GM23248 (cell line): ENCODE measurements around a stretch of chr19.

DNA sequence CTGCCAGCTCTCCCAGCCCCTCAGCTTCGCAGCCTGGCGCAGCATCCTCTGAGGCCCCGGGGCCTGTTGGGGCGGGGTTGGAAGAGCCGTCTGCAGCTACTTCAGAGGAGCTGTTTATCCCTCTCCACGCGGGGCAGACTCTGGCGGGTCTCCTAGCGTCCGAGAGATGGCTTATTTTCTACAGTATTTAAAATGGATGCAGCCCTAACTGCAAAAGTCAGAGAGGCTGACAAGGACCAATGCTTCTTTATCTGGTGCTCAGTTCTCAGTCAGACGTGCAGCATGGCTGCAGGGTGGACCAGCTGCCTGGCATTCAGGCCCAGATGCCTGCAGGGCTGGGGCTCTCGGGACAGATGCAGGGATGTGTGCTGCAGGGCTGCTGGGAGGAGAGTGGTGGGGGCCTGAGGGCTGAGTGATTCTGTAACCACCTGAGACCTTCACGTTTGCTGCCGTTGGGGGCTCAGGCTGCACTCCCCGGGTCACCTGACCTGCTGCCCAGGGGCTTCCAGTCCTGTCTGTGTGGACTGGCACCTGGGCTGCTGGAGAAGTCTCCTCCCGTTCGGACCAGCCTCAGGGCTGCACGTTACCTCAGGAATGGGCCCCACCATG is 16.6 kb downstream of the KCTD15 start:
- RAMPAGE, long total RNA = no peak

GRCh38 chr19:34221473-34221768 is 32.9 kb upstream of the GARRE1 start:
- RAMPAGE, long total RNA = no peak

DNA sequence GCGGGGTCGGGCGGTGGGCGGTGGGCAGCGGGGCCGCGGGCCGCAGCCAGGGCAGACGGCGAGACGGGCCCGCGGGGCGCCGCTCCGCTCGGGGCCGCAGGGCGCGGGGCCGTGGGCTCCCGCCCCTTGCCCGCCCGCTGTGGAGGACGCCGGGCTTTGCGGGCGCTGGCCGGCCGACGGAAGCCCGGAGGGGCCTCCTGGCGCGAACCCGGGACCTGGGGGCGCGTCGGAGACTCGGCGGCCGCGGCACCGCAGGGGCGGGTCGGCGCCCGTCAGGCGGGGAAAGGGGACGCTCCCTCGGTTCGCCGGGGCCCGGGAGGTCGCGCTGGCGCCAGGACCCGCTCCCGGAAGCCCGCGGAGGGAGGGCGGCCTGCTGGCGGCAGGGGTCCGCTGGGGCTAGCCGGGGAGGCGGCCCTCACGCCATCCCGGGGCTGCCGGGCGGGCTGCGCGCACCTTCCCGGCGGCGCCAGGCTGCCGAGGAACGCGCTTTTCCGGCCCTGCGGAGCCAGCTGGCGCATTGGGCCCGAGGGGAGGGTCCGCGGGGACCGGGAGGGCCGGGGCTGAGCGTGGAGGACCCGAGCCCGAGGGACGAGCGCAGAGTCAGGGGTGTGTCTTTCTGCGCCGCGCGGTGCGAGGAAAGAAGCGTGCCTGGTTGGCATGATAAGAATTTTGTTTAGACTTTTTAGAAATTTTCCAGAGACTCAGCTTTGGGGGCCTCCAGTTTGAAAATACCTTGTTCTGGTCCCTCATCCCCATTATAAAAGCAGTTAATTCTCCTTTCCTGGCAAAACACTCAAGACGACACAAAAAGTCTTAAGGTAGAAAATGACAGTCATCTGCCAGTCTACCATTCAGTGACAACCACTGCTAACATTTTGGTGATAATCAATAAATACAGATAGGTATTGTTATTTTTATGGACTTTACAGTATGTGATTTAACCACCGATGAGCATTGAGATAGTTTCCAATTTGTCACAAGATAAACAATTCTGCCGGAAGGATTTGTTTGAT is 607 bp downstream of the GARRE1 start:
- RAMPAGE, long total RNA = no peak

DNA sequence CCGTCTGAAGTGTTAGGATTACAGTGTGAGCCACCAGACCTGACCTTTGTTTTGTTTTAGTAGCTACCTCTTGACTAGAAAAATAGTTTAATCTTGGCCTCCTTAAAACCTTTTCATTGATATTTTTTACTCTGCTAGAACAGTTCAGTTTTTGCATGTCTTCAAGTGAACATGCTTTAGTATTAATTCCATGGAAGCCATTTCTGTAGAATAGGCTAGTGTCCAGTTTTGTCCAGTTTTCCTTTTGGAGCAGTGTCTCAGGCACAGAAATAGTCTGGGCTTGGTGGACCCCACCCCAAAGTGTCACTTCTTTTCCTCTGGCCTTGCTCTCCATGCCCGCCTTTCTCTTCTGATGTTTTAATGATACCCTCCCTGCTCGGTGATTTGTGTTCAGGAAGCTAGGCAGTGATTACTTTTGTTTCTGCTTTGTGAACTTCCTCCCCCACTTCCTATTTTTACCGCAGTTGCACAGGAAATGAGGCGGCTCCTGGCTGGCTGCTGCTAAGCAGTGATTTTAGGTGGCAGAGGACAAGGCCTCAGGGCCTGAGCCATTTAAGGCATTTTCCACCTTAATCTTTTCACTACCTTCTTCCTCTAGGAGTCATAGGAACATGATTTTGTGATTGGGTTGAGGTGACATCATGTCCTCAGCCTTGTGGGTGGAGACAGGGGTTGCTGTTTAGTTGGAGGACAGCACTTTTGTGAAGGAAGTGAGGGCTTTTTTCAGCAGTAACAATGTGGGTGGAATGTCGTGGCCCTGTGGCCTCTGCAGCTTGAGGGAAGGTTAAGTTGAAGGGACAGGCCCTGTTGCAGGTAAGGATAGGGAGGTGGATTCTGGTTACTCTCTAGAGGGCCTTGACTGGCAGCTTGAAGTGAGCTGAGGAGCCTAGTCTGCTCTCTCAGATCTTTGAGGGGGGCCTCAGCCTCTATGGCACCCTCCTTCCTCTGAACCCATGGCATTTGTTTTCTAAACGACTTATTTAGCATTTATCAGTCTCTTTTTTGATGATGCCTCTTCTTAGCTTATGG is 15.6 kb downstream of the GARRE1 start:
- RAMPAGE, long total RNA = no peak

DNA sequence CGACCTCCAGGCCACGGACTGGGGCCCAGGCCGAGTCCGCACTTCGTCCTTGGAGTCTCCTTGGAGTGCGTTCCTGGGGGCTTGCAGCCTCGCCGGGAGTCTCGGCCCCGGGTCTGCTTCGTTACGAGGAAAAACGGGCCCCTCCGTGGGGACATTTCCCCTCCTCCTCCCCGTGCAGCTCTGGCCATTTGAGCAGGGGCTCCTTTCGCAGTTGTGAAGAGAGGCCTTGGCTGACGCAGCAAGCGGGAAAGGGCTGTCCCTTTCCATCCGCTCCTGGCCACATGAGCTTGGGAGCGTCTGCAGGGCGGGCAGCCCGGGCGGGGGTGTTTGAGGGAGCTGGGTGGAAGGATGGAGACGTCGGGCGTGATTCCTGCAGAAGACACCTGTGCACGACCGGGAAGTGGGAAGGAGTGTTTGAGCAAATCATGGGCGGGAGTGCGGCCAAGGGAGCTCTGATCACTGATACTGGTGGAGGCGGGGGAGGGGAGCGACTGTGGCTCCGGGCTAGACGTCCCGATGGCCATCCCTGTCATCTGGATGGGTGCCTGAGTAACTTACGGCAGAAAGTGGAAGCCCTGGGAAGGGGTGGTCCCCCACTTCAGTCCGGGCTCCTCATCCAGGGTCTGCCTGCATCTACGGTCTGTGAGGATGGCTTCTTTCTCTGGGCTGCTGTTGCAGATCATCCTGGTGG is 644 bp downstream of the GPI start:
- RAMPAGE, long total RNA = no peak

GRCh38 chr19:34392861-34393540 is 11.2 kb upstream of the PDCD2L start:
- RAMPAGE, long total RNA = no peak

- RAMPAGE, long total RNA = no peak
Observed at GRCh38 chr19:34399674-34400838, 4.1 kb upstream of the PDCD2L start.

- RAMPAGE, long total RNA = no peak
Observed at GRCh38 chr19:34548542-34548910, 67.0 kb downstream of the WTIP start.

GRCh38 chr19:34732822-34733097 is 1.3 kb upstream of the ZNF181 start:
- RAMPAGE, long total RNA = no peak

- RAMPAGE, long total RNA = no peak
Observed at GRCh38 chr19:34994890-34995490, 5.1 kb upstream of the GRAMD1A start.

DNA sequence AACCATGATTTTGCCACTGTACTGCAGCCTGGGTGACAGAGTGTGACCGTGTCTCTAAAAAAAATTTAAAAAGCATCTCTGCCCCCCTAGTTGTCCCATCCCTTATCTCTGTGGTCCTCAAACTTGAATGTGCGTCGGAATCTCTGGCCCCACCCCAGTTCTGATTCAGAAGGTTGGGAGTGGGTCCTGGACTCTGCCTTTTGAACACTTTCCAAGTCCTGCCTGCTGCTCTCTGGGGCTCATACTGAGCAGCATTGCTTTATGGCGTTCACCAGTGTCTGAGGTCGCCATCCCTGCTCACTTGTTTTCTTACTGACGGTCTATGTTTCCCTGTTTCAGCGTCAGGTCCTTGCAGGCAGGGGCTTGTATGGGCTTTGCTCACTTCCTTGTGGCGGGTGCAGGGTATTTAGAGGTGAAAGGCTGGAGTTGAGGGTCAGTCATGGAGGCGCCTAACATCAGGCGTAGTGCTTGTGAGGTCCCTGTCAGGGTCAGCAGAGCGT is 4.2 kb downstream of the GRAMD1A start:
- RAMPAGE, long total RNA = no peak

DNA sequence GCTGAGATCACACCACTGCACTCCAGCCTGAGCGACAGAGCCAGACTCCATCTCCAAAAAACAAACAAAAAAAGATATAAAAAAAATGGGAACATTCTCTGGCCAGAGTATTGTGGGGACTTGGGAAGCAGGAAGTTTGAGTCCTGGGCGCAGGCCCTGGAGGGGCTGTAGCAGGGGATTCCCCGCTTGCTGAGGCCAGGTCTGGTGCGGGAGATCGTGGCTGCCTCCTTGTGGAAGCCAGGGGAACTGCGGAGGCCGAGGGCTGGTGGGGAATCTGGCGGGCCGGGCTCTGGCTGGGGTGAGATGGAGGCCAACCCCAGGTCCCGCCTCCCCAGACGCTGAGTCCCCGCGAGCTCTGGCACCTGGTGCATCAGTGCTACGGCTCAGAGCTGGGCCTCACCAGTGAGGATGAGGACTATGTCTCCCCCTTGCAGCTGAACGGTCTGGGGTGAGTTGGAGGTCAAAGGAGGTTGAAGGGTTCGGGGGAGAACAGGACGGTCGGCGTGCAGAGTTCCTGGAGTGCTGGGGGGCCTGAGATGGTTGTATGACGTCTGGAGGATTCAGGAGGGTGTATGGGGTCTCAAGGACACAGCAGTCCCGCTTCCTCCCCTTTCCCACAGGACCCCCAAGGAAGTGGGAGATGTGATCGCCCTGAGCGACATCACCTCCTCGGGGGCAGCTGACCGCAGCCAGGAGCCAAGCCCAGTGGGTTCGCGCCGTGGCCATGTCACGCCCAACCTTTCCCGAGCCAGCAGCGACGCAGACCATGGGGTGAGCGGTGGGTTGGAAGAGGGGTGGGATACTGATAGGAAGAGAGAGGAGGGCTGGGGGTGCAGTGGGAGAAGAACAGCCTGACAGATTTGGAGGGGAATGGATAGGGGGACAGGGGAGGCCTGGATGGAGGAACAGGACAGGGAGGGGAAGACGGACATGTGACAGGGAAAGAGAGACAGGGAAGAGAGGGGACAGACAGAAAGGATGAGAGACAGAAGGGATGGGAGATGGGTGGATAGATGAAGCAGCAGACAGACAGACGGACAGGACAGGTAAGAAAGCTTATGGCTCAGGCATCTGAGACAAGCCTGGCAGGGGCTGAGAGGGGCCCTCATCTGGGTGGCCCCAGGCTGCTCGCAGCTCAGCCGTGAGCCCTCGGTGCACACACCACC is 13.2 kb downstream of the GRAMD1A start:
- RAMPAGE, long total RNA = no peak

DNA sequence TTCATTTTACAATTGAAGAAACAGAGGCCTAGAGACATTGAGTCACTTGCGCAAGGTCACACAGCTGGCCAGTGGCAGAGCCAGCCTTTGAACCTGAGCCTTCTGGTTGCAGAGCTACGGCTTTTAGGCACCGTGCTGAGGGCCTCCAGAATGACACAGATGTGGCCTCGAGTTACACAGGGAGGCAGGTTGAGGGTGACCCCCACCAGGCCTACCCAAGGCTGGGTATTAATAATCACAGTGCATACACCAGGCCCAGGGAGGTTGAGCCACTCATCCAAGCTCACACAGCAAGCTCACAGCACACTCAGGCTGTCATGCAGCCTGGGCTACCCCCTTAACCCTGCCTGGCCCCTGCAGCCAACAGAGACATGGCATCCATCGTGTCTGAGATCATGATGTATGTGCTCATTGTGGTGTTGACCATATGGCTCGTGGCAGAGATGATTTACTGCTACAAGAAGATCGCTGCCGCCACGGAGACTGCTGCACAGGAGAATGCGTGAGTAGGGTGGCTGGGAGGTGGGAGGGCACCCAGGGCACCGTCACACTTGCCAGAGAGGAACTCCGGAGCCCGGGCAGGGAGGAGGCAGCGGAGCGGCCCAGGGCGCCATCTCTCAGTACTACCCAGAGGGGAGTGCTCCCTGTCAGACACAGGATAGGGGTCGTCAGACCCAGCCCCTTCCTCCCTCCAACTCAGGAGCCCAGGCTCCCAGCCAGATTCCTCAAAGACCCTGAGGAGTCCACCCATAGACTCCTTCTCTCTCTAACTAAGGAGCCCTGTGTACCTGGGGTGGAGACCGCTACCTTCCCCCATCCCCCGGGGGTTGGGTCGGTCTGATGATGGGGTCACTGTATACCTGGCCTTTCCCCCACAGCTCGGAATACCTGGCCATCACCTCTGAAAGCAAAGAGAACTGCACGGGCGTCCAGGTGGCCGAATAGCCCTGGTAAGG is 2.5 kb upstream of the HPN start:
- RAMPAGE, long total RNA = no peak

DNA sequence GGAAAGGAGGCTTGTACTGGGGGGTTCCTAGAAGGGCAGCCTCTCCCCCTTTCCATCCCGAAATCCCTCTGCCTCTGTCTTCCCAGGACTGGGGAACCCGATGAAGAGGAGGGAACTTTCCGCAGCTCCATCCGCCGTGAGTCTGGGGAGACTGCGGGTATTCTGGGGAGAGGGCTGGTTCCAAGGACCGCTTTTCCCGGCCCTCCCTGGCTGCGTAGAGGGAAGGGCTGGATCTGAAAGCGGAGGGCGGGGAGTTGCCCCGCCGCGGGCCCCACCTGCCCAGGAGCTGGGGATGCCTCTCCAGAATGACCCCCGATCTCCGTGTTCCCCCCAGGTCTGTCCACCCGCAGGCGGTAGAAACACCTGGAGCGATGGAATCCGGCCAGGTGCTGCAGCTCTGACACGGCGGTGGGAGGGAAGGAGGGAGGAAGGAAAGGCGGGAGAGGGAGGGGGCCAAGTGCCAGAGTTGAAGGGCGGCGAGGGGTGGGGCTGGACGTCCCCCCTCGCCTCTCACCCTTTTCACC is 607 bp upstream of the FXYD7 start:
- RAMPAGE, long total RNA = no peak

DNA sequence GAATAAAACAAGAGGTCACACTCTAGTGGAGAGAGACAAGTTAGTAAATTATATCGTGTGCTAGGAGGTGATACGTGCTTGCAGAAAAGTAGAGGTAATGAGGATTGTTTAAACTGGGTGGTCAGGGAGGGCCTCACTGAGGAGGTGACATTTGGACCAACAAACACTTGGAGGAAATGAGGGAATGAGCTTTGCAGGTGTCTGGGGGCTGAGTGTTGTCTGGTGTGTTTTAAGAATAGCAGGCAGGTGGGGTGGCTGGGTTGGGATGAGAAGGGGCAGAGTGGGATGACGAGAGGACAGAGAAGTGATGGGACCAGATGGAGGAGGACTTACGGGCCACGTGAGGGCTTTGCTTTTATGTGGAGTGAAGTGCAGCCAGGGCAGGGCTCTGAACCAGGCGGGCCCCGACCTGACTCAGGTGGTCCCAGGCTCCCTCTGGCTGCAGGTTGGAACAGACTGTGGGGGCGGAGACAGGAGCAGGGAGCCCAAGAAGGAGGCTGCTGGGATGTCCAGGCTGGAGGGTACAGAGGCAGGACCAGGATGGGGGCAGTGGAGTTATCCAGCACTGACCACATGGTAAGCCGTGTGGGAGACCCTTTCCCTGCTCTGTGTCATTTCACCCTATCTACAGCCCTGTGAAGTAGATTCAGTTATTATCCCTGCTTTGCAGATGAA is 2.0 kb downstream of the FXYD5 start:
- RAMPAGE, long total RNA = no peak

DNA sequence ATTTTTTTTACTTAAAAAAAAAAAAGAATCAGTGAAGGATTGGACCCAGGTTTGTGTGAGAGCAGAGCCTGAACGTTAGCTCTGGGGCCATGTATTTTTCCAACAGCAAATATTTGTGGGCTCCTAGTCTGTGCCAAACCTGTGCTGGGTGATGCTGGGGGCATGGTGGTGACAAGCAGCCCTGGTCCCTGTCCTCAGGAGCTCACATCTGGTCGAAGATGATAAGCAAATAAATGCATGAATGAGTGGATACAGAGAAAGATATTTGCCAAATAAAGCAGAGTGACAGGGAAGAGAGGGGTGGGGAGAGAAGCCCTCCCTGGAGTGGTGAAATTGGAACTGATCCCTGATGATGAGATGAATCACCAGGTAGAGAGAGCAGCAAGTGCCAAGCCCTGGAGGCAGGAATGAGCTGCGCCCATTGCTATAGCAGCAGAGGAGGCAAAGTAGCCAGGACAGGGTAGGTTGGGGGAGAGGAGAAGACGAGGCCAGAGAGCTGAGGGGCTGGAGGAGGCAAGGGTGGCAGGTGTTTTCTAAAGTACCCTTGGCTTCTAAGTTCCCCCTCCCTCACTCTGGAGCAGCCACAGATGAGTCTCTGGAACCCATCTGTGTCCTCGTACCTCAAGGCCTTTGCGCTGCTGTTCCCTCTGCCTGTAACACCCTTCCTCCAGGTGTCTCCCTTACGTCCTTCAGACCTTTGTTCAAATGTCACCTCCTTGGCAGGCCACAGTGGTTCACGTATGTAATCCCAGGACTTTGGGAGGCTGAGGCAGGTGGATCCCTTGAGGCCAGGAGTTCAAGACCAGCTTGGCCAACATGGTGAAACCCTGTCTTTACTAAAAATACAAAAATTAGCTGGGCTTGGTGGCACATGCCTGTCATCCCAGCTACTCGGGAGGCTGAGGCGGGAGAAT is 13.8 kb downstream of the FXYD5 start:
- RAMPAGE, long total RNA = no peak

GRCh38 chr19:35195665-35196309 is 32.8 kb downstream of the FAM187B start:
- RAMPAGE, long total RNA = no peak

GRCh38 chr19:35249424-35249885 is 653 bp downstream of the LSR start:
- RAMPAGE, long total RNA = no peak

DNA sequence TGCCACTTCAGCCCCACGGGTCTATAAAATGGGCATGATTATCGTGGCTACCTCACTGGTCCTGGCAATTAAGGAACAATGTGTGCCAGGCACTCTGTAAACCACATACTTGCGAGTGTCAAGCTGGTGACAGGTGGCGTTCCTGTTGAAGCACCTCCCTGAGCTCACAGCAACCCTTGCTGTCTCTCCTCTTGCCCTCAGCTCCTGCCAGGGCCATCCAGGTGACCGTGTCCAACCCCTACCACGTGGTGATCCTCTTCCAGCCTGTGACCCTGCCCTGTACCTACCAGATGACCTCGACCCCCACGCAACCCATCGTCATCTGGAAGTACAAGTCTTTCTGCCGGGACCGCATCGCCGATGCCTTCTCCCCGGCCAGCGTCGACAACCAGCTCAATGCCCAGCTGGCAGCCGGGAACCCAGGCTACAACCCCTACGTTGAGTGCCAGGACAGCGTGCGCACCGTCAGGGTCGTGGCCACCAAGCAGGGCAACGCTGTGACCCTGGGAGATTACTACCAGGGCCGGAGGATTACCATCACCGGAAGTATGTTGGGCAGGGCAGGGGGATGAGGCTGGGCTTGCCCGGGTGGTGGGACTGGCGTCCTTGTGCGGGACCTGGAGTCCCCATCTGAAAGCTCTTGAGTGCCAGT is 1.4 kb downstream of the LSR start:
- RAMPAGE, long total RNA = no peak

GRCh38 chr19:35266638-35266942 is 2.2 kb upstream of the USF2 start:
- RAMPAGE, long total RNA = no peak